ENCODE measurements around the genes CH25H and HECTD2.

DNA sequence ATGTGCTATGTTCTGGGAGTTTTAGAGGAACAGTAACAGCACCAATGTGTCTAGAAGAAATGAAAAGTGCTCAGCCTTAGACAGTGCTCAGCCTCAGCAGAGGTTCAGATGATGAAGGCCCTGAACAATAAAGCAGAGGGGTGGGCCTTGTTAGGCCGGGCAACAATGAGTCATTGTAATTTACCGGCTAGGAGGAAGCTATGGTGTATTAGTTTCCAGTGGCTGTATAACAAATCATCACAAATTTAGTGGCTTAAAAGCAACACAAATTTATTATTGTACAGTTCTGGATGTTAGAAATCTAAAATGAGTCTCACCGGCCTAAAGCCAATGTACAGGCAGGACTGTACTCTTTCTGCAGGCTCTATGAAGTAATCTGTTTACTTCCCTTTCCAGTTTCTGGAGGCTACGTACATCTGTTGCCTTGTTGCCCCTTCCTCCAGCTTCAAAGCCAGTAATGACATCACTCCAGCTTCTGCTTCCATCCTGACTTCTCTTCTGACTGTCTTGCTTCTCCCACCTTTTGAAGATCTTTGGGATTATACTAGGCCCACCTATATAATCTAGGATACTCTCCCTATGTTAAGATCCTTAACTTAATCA is 84.5 kb downstream of the CH25H start:
- PRO-cap = no peak

- PRO-cap = no peak
Measured at GRCh38 chr10:89206601-89207679, at the start of gene CH25H. Gene CH25H (minus strand): TSS chr10:89207317.

DNA sequence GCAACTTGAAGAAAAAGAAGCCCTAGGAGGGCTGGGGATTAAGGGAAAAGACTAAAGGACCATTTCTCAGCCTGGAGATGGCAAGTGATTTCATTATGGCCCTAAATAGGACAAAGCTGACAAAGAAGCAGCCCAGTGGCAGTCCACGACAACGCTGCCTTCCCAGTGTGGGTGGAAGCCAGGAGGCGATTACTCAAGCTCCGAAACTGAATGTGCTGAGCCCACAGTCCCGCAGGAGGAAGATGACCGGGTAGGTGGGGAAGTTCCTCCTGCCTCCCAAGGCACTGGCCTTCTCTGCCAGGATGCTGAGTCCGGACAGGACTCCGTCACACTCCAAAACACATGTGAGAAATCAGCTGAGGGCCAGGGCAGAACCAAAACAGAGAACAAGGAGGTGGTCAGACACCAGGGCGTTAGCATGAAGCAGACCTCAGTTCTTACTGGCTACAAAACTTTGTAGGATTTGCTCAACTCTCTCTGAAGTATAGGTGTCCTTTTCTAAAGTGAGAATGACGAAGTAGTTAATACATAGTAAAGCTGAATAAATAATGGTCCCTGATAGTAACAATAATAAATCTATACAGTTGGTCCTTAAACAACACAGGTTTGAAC is 16.1 kb downstream of the LIPA start:
- PRO-cap = no peak

DNA sequence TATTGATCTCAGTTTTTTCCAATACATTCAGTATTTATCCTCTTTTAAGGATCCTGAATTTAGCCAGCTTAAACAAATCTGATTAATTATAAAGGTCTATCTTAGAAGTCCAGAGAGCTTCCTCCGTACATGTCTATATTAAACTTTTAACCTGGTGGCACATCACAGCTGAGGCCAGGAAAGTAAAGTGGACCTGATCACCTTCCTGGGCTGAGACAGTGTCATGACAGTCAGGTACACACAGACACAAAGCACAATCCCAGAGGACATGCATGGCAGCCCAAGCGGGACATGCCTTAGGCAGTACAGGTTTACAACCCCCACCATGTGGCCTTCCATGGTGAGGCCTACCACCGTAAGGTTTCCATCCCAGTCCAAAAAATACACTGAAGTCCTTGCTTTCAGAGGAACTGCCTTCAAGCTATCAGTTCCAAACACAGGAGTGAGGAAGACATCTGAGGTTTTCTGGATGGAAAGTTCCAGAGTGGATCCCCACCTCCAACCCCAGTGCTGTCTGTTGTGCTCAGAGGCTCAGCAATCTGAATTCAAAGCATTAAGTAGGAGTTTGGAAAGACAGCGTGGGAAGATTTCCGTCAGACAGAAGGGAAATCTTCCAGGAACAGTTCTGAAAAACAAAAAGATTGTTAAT is 19.9 kb downstream of the IFIT3 start:
- PRO-cap = no peak

DNA sequence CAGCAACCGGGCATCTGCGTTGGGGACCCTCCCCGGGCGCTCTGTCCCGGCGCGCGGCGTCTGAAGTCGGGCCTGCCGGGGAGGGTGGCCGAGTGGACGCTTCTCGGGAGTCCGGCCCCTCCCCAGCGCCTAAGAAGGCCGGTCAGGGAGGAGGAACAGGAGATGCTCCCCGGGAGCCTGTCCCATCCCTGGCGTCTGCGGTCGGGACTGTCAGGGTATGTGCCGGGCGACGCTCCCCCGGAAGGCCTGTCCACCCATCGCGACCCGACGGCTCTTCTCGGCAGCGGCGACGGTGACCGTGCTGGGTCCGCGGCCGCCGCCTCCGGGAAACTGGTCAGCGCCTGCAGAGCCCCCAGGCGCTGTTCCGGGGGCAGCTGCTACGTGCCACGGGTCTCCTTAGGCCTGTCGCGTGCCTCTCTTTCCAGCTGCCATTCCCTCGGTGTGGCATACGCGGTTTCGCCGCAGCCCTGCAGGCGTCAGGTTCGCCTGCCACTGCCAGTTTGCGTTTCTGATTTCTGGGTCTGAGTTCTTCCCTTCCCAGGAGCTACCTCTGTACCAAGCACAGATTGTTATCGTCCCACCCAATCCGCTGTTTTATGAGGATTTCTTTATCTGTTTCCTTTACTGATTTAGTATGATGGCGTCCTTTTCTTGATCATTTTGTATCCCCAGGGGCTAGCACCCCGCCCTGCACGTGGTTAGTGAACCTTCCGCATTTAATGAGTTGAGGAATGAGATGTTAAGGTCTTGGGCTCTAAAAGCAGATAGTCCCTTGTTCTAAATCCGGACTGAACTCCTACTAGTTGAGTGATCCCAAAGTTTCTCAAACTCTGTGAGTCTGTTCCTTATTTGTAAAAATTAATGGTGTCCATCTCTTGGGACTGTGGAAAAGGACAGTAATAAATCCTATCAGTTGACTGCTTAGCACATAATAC is 824 bp downstream of the IFIT5 start:
- PRO-cap = no peak

- PRO-cap = no peak
Measured at GRCh38 chr10:89476206-89476649, 59.2 kb downstream of the SLC16A12 start.

GRCh38 chr10:89478474-89479166 is 56.8 kb downstream of the SLC16A12 start:
- PRO-cap = no peak

DNA sequence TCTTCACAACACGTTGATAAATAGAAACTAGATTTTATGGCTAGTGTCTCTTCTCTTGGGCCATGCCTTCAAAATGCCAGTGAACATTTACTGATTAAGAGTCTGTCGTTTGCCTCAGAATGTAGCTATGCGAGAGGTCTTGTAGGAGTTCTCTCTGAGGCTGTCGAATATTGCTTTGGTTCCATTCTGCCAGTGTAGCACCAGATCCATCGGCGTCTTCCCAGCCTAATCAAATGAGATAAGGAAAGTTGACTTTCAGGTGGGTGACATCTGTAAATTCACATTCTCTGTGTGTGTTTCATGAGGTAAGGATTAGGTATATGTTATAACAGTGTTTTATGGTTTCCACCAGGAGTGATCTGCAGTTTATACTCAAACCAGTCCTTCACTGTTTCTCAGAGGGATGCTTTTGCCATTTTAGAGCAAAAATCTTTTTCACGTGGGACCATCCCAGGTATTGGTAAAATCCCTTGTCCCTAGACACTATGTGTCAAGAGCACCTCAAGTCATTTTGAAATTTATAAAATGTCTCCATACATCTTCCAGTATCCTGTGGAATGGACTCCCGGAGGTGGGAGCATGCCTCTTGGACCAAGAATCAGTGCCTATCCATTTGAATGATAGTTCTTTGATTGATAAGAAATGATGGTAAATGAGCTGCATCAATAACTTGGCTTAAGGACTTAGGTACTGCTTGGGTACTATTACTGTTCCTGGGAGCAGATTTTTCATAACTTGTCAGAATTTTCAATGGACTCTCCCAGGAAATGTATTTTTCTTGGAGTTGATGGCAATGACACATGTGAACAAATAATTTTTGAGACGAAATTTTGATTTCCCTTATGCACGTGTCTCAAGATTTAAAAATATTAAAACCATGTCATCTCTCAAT is 7.9 kb downstream of the ANKRD1 start:
- PRO-cap = no peak

DNA sequence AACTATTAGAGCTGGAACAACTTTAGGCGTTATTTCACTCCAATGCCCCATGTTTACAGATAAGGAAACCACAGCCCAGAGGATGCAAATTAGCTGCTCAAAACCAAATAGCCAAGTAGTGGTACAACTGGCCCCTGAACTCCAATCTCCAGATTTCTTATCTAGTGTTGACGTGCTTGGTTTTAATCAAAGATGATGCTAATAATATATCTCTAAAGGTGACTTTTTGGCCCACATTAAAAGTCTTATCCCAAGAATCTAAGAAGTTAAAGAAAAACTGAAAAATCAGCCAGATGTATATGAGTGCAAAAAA is 2.6 kb downstream of the ANKRD1 start:
- PRO-cap = no peak

GRCh38 chr10:90960146-90961001 is 39.5 kb upstream of the ANKRD1 start:
- PRO-cap = no peak

- PRO-cap = no peak
Measured at GRCh38 chr10:91170839-91171695, 49.4 kb upstream of the PCGF5 start.

- PRO-cap = no peak
Measured at GRCh38 chr10:91246018-91246790, 25.7 kb downstream of the PCGF5 start.

- PRO-cap = bidirectional peak, plus-strand start at chr10:91410078, minus-strand start at chr10:91410012; bidirectional peak, plus-strand start at chr10:91410113, minus-strand start at chr10:91410147; bidirectional peak, plus-strand start at chr10:91410525, minus-strand start at chr10:91410444
Measured at GRCh38 chr10:91409896-91410934, at the start of gene HECTD2. Gene HECTD2 (plus strand): TSS chr10:91410344.

GRCh38 chr10:91574997-91575401 is 57.9 kb downstream of the PPP1R3C start:
- PRO-cap = no peak

GRCh38 chr10:91796081-91796636 is 2.1 kb upstream of the TNKS2 start:
- PRO-cap = no peak

- PRO-cap = no peak
Measured at GRCh38 chr10:91883463-91884476, 25.5 kb downstream of the FGFBP3 start.

GRCh38 chr10:92102577-92103399 is 179.2 kb downstream of the BTAF1 start:
- PRO-cap = no peak

GRCh38 chr10:92108161-92108614 is 182.7 kb downstream of the CPEB3 start:
- PRO-cap = no peak

GRCh38 chr10:92180474-92181183 is 110.2 kb downstream of the CPEB3 start:
- PRO-cap = no peak

GRCh38 chr10:92216408-92217170 is 74.3 kb downstream of the CPEB3 start:
- PRO-cap = no peak

Measured in SUDHL5 (cell line).